Left colon (tissue), 1 donor: ENCODE data around the genes AP1S1, PLOD3 and MYL10.

DNA sequence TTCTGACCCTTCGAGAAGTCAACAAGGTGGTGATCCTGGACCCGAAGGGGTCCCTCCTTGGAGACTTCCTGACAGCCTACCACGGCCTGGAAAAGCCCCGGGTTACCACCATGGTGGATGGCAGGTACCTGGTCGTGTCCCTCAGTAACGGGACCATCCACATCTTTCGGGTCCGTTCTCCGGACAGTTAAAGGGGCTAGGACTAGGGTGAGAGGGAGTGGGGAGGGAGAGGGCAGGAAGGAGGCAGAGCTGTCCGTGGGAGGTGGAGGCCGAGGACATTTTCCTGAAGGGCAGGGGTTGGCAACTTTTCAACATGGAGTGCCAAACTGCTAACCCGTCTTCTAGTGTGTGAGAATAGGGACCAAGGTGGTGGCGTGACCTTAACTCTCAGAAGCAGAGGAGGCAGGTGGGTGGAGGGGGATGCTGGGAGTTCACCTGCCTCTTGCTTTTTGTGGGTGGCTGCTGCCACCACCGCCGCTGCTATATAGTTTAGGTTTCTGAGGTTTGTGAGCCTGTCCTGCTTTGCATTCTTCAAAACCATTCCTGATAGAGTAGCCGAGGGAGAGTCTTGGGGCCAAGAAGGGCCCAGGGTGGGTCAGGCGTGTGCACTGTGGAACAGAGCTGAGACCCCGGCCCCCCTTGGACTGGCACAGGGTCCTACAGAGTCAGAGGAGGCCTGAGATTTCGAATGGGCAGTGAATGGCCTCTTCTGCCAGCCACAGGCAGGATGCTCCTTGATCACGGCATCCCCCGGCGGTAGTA is 4.3 kb downstream of the TRIM56 start:
- PRO-cap = no peak

DNA sequence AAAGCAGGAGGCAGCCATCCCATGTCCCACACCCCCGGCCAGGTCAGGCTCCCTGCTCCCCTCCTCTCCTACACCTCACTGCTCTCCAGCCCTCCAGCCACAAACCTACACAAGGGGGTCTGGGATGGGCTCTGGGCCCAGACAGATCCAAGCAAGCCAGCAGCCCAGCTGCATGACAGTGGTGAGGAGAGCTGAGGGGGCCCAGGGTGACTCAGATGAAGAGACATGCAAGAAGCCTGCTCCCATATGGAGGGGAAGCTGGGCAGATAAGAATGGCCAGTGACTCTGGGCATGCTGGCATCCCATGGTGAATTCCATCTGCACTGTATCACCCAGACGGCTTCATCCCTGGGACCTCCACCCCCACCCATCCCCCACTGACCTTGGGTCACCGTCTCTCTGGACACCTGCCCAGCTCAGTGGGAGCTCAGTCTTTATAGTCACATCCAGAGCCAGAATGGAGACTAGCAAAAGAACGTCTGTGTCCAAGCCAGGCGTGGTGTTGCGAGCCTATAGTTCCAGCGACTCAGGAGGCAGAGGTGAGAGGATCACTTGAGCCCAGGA is 9.6 kb upstream of the SERPINE1 start:
- PRO-cap = no peak

DNA sequence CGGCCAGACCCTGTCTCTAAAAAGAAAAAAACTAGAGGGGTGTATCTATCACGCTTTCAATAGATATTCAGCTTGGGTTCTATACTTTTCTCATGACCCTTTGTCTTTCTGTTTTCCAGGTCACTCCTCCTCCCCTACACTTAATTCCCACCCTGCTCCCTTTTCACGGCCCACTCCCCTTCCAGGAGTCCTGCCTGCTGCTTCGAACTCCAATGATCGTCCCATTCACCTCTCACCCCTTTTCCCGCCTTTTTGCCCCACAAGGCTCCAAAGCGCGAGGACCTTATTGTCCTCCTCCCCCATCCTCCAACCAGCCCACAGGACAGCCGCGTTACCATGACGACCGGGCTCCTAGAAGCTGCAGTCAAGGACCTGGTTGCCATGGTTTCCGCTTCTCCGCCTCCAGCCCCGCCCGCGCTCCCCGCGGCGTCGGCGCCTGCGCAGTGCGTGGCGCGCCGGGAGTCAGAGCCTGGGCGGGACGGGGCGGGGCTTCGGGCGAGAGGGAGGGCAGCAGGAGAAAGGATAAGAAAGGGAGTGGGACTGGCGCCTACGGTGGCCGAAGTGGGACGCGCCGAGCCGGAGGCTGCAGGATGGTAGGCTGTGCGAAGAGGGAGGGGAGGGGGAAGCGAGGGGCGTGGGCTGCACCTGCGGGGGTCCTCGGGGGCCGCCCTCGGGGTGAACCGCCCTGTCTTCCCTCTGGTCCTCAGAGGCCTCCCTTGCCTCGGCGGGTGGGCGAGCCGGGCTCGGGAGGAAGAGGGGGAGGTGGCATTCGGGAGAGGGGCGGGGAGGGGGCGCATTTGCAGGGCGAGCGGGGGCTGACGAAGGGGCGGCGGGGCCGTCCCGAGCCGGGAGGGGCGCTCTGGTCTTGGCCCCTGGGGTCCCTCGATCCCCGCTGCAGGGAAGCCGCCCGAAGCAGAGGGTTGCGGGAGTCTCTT is at the start of gene AP1S1:
Gene AP1S1 (plus strand): TSS at position 552 of the 935 bp plus-strand sequence.
- PRO-cap = unidirectional peak, plus-strand start at position 552 of the sequence

GRCh38 chr7:101163542-101164016 is 1.8 kb downstream of the VGF start:
- PRO-cap = no peak

DNA sequence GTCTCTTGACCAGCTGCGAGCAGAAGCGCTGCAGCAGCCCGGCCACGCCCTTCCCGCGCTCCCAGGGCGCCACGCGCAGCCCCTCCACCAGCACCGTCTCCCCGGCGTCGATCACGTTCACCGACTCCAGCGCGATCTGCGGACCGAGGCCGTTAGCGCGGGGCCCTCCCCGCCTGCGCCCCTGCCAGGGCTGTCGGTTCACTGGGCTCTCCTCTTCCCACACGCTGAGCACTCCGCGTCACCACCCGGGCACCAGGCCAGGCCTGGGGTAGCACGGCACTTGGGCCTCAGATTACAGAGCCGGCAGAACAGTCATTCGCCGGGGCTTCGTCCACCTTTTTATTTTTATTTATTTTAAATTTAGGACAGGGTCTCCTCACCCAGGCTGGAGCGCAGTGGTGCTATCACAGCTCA is 6.7 kb downstream of the NAT16 start:
- PRO-cap = no peak

GRCh38 chr7:101217159-101217859 is at the start of gene PLOD3:
Gene PLOD3, minus strand, starts transcription at chr7:101217581.
- PRO-cap = bidirectional peak, plus-strand start at chr7:101217670, minus-strand start at chr7:101217579; unidirectional peak, minus-strand start at chr7:101217764

- PRO-cap = no peak
Observed at GRCh38 chr7:101234672-101235507, 2.7 kb downstream of the CLDN15 start.

- PRO-cap = bidirectional peak, plus-strand start at chr7:101235804, minus-strand start at chr7:101235568
Observed at GRCh38 chr7:101235723-101235999, 1.9 kb downstream of the CLDN15 start.

DNA sequence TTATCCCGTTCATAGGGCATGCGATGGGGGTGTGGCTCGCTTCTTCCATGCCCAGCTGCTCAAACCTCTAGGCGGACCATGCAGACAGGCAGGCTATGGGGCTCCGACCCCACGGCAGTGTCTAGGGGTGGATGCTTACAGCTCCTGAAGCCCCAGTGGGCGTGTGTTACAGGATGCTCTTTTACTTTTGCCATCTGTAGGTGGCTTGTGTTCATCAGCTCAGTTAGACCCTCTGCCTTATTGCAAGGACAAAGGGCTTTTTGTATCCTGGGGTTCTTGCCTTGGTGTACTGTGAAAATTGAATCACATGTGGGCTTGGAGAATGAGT is at the start of gene MYL10:
Gene MYL10 (minus strand): TSS at position 99 of the 328 bp plus-strand sequence.
- PRO-cap = no peak

- PRO-cap = no peak
Observed at GRCh38 chr7:101691824-101692310, 62.8 kb upstream of the MYL10 start.

- PRO-cap = unidirectional peak, minus-strand start at chr7:101733980
Observed at GRCh38 chr7:101733488-101734503, 83.6 kb upstream of the CUX1 start.

GRCh38 chr7:101815740-101816549 is 1.5 kb upstream of the CUX1 start:
- PRO-cap = bidirectional peak, plus-strand start at chr7:101815966, minus-strand start at chr7:101815869; bidirectional peak, plus-strand start at chr7:101816442, minus-strand start at chr7:101816361

- PRO-cap = no peak
Observed at GRCh38 chr7:101865004-101865936, 47.8 kb downstream of the CUX1 start.

- PRO-cap = no peak
Observed at GRCh38 chr7:101873807-101875010, 56.8 kb downstream of the CUX1 start.

DNA sequence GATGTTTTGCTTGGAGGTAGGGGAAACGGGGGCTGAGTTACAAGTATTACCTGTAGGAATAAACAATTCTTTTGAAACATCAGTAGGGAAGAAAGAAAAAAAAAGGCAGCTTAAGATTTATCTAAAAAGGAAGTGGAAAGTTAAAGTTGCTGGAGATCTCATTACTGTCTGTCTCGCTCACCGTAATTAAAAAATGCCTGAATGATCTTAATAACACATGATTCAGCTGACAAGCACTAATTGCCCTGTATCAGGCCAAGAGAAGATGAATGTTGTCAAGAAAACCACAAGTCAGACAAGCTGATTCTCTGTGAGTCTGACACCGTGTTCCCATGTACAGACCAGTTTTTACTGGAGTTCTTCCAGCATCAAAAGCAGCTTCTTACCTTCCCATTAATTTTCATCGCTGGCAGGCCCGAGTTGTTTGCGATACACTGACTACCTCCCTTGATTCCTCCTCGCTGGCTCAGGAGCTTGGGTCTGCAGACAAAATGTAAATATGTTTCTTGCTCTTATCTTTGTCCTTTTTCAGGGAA is 63.7 kb downstream of the CUX1 start:
- PRO-cap = no peak

GRCh38 chr7:101884878-101885569 is 67.6 kb downstream of the CUX1 start:
- PRO-cap = no peak

DNA sequence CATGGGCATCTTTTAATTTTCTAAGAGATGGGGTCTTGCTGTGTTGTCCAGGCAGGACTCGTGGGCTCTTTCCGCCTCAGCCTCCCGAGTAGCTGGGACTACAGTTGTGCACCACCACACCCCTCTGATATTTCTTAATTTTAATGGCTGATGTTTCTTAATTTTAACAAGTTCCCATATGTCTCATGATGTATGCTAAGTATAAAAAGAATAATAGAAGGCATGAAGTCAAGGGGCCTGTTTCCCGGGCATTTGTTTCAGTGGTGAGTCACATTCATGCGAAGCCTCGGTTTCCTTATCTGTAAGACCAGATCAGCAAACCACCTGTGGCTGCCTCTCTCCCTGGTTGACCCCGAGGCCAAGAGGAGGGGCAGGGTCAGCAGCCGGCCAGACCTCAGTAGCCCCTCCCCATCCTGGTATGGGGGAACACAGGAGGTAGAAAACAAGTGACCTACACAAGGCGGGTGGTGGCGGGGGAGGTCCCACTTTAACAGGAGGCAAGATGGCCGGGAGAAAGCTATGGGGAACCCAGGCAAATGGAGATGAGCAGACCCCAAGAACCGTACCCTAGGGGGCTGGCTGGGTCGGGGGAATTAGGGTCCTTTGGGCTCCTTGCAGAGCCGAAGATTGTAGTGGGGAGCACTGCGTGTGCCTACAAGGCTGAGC is 85.5 kb downstream of the CUX1 start:
- PRO-cap = no peak

DNA sequence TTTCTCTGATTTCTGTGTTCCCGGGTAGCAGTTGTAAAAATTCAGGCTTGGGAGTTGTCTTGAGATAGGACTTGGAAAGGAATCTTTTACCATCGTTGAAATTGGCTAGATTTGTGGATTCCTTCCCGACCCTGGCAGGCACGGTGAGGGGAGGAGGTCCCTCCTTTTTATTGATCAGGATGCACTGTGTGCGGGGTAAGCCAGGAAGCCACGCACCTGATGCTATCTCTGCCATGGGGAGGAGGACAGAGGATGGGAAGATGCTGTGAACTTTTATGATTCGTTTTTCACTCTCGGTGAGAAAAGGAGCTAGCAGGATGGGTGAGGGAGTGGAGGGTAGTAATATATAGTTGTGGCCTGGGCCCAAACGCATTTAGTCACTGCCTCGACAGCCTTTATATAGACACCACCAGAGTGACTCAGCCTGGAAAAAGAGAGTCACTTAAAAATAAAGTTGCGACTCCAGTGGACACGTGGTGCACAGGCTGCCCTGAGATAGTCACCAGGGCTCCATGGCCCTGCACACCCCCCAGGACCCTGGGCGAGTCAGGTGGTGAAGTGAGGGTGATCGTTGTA is 106.6 kb downstream of the CUX1 start:
- PRO-cap = no peak

GRCh38 chr7:101941450-101942411 is 124.3 kb downstream of the CUX1 start:
- PRO-cap = unidirectional peak, plus-strand start at chr7:101942249

GRCh38 chr7:102032961-102033433 is 215.6 kb downstream of the CUX1 start:
- PRO-cap = no peak